ENCODE measurements around a stretch of chr12.

DNA sequence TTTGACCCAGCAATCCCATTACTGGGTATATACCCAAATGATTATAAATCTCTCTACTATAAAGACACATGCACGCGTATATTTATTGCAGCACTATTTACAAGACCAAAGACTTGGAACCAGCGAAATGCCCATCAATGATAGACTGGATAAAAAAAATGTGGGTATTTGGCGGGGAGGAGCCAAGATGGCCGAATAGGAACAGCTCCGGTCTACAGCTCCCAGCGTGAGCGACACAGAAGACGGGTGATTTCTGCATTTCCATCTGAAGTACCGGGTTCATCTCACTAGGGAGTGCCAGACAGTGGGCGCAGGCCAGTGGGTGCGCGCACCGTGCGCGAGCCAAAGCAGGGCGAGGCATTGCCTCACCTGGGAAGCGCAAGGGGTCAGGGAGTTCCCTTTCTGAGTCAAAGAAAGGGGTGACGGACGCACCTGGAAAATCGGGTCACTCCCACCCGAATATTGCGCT lies 12.7 kb downstream of the PRB4 start:
- PRO-cap: no peak

- PRO-cap: no peak
These were observed 104.0 kb upstream of the ETV6 start for GRCh38 chr12:11545144-11546145.

DNA sequence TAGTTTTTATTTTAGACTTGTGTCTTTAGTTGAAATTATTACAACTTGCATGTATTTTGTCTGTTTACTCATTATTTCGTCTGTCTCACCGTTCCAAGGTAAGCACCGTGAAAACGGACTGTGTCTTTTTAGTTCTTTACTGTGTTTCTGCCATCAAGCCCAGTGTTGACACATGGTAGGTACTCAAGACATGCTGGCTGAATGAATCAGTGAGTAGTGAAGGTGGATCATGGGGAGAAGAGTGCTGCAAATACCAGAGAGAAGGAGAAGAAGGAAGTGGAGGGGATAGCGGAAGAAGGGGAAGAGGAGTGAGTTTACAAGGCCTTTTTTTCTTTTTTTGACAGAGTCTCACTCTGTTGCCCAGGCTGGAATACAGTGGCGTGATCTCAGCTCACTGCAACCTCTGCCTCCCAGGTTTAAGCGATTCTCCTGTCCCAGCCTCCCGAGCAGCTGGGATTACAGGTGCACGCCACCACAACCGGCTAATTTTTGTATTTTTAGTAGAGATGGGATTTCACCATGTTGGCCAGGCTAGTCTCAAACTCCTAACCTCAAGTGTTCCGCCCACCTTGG lies 54.6 kb downstream of the ETV6 start:
- PRO-cap: no peak

GRCh38 chr12:11717146-11717952 lies 67.9 kb downstream of the ETV6 start:
- PRO-cap: no peak

DNA sequence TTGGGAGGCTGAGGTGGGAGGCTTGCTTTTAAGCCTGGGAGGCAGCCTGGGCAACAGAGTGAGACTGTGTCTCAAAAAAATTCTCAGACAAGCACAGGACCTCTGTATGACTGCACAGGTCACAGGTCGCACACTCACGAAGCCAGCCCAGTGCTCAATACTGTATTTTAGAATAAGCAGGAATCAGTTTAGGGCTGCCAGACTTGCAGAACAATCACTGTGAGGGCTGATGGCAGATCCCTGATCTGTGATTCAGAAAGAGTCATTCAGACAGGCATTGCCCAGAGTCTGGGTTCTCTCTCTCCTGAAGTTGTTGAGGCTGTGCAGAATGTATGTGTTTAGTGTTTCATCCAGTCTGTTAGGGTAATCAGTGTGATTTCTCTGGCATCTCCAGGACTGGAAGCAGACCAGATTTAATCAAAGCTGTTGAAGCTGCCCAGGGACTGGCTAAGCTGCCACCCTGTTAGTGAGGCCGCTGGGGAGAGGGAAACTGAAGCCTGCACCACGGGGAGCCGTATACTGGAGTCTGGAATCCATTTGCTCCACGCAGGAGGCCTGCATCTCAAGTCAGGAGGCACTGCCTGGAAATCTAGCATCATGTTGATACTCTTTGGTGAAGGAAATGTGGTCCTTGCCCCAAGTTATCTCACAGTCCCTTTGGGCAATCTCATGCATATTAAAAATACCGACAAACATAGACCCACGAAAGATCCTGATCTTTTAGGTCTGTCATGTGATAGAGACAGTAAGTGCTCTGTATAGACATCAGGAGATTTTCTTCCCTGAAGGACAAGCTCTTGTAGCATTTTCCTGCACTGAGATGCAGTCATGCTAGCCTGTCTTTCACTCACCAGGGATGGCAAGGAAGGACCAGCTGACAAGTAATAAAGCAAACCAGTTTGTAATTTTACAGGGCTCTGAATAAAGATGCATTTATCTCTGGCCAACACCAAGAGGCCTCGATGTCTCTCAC lies 69.5 kb downstream of the ETV6 start:
- PRO-cap: no peak

GRCh38 chr12:11740950-11741730 lies 91.7 kb downstream of the ETV6 start:
- PRO-cap: no peak

DNA sequence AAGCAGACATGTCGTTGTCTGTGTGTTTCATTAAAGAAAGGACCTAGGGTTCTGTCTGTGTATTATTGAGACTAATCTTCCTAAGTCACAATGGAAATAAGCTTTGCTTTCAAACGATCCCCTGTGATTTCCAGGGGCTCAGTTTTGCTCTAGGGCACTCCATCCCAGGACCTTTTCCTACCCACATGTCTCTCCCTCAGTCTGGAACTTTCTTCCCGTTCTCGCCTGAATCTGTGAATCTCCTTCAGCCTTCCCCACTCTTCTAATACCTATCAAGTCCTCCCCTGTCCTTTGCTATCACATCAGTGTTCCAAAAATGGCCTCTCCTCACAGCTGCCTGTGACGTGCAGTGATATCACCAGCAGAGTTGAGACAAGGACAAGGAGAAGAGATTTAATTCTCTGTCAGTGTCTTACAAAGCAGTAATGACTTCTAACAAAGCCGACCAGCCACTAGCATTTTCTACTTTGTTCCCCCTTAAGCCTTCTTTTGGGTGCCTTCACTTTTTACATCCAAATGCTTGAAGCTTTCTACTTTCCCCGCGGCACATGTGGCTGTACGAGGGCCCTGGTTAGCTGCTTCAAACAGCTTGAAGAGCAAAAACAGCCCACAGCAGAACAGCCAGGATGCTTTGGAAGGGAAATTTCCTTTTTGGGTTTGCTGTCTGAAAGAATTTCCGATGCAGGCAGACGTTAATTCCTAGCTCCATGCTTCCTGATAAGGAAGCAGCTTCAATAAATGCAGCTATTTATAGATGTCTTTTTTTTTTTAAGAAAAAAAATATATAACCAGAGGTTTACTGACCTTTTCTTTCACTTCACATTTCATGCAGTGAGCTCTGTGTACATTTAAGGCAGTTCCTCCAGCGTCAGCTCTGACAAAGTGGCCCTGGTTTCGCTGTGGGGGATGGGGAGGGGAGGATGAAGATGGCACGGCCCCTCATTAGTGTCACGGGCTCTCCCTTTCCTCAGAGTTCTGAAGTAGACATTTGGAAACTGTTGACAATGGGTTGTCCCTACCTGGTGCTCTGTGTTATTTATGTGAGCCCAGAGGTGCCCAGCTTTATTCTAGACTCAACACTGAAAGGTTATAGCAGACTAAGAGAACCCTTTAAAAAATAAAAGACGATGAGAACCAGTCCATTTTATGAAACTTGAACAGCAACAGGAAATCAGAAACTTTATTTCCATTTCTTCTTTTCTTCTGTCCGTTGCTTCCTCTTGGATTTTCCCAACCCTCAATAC lies 109.4 kb downstream of the ETV6 start:
- PRO-cap: no peak

- PRO-cap: no peak
These were observed 170.9 kb downstream of the ETV6 start for GRCh38 chr12:11820351-11820852.

DNA sequence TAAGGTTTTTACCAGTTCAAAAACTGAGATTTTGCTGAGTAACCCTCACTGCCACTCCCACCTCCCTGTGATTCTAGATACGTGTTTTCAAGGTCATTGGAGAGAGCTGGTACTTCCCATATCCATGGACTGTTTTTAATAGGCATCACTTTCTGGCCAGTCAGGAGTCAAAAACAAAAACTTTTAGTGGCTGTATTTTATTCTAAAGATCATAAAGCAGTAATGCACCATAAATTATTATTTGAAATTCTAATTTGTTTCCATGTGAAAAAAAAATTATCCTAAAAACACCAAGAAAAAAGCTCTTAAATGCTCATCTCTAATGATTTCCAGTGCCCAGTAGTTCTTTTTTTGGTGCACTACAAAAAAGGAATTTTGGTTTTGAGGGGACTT lies 187.5 kb downstream of the ETV6 start:
- PRO-cap: no peak

- PRO-cap: no peak
These were observed 126.8 kb upstream of the BCL2L14 start for GRCh38 chr12:11944009-11944255.

- PRO-cap: no peak
These were observed 61.6 kb upstream of the BCL2L14 start for GRCh38 chr12:12008858-12009830.

GRCh38 chr12:12119298-12119800 lies 48.6 kb downstream of the BCL2L14 start:
- PRO-cap: no peak

DNA sequence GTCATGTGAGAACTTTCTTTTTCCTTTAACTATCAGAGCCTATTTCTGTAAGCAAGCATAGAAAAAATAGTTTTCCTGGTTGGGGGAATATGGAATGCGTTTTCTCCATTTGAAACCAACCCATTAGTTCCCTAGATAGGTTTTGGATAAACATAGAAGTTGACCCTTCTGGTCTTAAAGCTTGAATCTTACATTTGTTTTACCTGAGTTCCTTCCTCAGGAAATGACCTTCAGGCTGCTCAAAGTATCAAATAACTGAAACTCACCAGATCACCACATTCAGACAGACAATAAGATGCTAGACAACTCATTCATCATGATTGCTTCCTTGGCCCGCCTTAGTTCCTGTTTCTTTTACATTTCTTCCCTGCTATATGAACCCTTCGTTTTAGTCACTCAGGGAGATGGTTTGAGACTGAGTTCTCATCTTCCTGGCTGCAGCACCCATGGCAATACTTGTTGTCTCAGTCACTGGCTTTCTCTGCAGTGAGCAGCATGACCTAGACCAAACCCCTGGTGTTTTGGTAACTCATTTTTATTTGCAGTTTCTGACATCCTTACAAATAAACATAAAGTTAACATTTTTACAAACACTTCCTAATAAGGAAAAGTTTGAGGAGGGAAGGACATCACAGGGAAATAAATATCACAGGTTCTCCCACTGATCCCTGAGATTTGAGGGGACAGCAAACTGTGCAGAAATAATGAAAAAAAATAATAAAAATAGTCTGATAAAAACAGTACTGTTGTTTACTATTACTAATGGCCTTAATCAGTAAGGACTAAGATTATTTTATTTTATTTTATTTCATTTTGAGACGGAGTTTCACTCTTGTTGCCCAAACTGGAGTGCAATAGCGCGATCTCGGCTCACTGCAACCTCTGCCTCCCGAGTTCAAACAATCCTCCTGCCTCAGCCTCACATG lies 52.0 kb downstream of the LRP6 start:
- PRO-cap: no peak

- PRO-cap: no peak
These were observed 2.6 kb downstream of the LRP6 start for GRCh38 chr12:12264268-12264676.

DNA sequence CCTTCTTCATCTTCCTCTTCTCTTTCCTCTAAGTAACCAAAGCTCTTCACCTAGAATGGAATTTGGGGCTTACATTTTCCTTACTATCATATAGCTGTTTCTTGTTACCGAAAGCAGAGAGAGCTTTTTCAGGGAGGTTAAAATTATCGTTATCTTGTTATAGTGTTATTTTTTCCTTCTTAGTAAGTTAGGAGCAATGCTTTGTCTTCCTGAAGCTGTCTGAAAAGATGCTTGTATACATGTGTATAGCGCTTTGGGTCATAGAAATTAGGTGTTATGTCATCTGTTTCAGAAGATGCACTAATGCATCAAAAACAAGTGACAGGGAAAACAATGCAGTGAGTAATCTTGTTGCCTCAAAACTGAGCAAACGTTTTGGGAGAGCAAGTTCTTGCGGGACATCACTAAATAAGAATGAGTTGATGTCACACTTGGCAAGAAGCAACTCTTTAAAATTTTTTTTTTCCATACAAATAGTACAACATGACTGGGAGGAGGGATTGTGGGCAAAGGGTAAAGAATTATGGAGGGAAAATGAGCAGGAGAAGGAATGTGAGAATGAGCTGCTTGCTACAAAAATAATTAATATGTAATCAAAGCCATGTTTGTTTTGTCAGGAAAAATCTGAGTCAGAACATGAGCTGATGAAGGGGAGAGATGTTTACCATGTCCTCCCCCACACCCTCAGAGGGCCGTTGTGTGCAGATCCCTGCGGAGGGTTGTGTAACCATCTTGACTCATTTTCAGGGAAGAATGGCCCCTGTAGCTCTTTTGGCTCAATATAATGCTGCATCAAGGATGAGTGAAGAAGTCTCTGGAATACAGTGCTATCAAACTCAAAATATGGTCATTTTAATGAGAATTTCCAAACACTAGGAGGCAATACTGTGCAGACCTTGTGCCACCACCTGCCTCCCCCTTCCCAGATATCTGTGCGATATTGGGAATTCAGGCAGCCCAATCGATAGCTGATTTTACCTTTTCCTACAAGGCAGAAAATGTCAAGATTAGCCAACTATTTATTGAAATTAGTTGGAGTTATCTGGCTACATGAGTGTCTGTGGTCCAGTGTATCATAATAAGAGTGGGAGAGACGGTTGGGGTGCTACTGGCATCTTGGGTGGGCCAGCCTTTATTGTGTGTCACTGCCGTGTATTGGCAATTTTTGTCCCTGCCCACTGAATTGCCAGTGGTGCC lies 41.4 kb downstream of the BORCS5 start:
- PRO-cap: no peak

DNA sequence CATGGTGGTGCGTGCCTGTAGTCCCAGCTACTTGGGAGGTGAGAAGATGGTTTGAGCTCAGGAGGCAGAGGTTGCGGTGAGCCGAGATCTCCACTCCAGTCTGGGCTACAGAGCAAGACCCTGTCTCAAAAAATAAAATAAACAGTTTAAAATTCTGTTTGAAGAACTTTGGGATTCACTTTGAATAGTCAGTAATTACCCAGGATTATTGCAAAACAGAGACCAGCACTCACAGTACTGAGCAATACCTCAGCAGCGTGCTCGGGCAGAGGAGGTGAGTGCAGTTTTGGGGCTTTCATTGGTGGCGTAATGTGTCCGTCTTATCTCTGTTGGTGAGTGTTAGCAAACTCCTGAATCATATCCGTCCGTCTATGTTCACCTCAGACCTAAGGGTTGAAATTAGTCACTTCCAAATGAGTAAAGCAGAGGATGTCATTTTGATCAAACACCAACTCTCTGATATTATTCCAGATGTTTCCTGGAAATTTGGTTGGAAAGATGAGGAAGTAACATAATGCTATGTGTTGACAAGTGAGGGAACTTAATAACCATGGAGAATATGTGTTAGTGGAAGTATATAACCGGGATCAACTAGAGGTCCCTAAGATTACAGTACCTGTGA lies 82.7 kb downstream of the BORCS5 start:
- PRO-cap: no peak

GRCh38 chr12:12469093-12469878 lies 93.4 kb downstream of the DUSP16 start:
- PRO-cap: no peak

GRCh38 chr12:12482128-12483346 lies 80.1 kb downstream of the DUSP16 start:
- PRO-cap: no peak

DNA sequence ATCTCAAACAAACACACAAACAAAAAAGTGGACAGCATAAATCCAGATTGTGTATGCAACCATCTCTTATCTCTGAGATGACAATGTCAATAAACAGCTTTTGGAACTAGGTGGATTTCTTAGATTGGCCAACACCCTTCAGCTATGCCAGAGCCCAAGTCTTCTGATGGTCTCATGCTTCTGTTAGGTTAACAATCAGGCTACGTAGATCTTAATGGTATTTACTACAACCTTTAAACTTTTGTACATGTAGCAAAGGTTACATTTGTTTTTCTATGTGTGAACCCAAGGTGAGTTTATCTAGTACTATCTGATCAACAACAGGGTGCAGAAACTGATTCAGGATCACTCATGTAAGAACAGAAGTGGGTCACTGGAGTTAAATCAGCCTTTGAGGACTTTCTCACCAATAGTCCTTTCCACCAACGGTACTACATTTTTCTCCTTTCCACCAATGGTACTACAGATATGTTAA lies 73.5 kb downstream of the DUSP16 start:
- PRO-cap: no peak

GRCh38 chr12:12540581-12541204 lies 22.0 kb downstream of the DUSP16 start:
- PRO-cap: no peak

Data from pulmonary artery (tissue), 1 donor.